Pericardium (tissue), 1 donor: ENCODE measurements around the genes LNPK and HNRNPA3.

DNA sequence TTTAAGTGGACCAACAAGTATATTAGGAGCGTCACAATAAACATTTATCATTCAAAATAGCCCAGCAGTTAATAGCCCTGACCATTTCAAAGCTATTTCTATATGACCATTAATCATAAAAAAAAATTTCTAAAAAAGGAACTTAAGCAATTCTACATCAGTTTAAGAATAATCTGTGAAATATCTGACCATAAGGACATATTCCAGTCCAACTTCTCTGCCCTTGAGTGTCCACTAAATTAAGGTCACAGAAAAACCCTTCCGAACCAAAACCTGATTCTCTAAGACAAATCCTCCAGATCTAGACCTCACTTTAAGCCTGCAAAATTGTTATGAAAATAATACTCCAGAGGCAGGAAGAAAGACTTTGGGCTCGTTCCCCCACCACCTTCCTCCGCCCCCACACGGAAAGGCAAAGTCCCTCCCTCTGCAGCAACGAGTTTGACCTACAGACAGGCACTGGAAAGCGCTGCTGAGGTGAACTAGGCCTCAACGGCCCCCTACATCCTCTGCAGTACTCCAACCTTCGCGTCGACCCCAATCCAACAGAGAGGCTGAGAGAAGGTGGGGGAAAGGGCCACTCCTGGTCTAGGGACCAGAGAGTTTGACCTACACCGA is 893 bp downstream of the ATP5MC3 start:
- RRBS: no CpG with 5 or more reads among the region's 12 CpGs

GRCh38 chr2:175991978-175992509 is 10.0 kb downstream of the LNPK start:
- RRBS: no CpG with 5 or more reads among the region's 1 CpG

DNA sequence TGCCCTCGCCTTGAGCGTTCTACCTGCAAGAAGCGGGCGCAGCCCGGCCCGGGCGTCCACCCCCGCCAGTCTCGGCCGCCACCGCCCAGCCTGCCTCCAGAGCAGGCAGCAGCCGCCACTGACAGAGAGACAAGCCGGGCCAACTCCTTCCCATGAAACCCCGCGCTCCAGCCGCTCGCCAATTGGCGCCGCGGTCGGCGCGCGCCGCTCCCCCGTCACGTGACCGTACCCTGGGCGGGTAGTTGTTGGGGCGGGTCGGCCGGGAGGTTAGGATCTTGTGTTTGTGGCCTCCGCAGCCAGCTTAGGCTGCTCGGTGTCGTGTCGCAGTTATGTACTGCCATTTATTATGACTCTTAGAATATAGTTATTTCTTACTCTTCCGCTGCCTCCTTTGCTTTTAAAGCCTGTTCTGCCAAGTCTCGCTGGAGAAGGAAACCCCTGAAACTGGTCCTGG is at the start of gene LNPK:
LNPK (minus strand) TSS at position 131 of the 454 bp plus-strand sequence.
- RRBS: 1% methylated on average over 8 of the region's 38 CpGs

GRCh38 chr2:176082199-176082766 is 1.5 kb downstream of the EVX2 start:
- RRBS: 11% methylated on average over 41 of the region's 53 CpGs

DNA sequence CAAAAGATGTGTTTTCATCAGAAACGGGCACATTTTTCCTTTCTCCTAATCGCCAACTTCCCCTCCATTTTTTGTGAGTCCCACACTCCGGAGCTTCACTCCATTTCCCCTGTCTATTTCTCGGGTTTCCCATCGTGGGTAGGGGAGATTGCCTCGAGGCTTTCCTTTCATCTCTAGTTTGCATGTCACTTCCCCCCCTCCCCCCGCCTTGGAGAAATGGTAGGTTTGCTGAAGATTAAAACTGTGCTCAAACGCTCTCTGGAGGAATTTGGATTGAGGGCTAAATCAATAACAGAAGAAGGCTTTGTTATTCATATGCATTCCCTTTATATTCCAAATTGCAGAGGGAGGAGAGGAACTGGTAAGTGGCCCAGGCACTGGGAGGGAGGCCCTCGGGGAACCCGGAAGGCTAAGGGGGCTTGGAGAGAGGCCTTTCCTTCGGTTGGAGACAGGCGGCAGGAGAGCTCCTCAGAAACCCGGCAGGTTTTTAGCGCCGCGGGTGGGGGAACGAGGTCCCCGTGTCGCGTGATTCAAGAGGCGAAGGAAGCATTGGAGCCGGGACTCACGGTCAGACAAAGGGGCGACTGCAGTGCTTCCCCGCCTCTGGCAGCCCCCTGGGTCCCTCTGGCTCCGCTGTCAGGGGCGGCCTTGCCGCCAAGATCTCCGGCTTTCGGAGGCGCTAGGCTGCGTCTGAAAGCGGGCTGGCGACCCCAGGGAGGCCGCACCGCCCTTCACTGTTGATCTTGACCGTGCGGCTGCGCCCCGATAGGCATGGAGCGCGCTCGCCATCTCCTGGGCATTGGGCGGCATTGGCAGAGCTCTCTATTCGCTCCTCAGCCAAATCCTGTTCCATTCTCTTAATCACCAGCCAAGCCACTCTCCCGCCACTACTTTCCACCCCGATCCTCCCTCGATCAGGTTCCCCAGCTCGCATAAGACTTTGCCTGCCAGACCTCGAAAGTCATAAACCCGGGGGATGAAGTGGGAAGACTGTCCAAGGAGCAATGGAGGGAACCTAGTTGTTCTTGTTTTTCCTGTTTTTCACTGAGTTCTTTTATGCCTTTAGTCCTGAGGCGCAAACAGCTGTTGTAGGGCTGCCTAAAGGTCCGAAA is 2.3 kb upstream of the HOXD12 start:
- RRBS: 4% methylated on average over 17 of the region's 53 CpGs

DNA sequence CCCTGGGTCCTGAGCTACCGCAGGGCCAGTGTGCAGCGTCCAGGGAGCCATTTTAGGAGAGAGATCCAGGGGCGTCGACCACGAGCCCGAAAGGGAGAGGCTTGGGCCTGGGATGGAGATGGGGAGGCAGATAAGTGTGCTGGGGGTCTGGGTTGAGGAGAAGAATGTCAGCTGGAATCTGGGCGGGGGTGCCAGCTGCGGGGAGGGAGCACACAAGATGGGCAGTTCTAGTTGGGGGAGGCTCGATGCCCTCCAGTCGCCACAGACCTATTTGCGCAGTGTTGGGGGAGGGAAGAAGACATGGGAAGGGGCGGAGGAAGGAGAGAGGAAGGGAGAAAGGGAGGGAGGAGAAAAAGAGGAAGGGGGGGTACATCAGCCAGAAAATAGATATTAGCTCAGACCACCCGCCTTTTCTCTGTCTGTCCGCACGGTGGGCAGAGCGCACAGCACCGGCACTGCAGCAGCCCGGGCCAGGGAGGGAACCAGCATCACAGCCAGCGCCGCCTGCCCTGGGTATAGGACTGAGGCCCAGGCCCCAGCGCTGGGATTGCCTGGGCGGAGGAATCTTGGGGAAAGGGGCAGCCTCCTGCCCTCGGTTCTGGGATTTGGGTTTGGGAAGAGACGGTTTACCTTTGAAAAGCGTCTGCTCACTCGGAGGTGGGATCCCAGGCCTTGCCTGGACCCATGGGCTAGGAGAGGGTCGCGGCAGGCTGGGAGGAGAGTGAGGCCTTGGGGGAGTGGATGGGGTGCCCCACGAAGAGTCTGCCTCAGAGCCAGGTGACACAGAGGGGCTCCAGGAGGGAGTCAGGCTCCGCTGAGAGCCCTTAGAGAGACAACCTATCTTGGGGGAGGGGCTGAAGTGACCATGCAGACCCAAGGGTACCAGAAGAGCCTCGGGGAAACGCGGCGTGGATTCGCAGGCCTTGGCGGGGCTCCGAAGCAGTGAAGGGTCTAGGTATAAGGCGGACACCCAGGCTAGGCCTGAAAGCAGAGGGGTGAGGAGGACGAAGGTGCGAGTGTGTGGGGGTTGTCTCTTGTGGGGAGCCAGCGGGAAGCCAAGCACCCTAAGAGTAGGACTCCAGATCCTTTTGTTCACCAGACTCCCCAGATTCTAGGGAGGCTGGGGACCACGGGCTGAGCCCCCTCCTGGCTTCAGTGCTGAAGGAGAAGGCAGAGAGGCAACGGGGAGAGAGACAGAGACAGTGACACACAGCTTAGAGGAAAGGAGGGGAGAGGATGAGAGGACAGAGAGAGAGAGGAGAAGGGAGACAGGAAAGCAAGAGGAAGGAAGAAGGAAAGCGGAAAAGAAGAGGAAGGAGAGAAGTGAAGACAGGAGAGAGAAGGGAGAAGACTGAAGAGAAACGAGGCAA is 1.5 kb upstream of the HOXD11 start:
- RRBS: no CpG with 5 or more reads among the region's 45 CpGs

DNA sequence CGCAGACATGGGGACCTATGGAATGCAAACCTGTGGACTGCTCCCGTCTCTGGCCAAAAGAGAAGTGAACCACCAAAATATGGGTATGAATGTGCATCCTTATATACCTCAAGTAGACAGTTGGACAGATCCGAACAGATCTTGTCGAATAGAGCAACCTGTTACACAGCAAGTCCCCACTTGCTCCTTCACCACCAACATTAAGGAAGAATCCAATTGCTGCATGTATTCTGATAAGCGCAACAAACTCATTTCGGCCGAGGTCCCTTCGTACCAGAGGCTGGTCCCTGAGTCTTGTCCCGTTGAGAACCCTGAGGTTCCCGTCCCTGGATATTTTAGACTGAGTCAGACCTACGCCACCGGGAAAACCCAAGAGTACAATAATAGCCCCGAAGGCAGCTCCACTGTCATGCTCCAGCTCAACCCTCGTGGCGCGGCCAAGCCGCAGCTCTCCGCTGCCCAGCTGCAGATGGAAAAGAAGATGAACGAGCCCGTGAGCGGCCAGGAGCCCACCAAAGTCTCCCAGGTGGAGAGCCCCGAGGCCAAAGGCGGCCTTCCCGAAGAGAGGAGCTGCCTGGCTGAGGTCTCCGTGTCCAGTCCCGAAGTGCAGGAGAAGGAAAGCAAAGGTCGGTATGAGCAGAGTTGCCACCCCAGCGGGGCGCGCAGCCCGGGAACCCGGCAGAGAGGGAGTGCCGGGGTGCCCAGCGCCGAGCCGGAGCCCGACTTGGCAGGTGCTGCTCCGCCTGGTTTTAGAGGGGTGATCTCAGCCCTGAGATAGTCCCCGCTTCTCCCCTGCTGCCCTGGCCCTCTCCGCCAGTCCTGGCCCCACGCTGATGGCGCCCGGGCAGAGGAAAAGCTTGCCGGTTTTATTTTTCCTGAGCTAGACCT is 619 bp downstream of the HOXD10 start:
- RRBS: no CpG with 5 or more reads among the region's 44 CpGs

DNA sequence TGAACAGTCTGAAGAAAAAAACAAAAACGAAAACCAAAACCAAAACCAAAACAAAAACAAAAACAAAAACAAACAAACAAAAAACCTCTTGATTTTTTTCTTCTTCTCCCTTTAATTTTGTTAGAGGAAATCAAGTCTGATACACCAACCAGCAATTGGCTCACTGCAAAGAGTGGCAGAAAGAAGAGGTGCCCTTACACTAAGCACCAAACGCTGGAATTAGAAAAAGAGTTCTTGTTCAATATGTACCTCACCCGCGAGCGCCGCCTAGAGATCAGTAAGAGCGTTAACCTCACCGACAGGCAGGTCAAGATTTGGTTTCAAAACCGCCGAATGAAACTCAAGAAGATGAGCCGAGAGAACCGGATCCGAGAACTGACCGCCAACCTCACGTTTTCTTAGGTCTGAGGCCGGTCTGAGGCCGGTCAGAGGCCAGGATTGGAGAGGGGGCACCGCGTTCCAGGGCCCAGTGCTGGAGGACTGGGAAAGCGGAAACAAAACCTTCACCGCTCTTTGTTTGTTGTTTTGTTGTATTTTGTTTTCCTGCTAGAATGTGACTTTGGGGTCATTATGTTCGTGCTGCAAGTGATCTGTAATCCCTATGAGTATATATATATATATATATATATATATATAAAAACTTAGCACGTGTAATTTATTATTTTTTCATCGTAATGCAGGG is 2.4 kb downstream of the HOXD10 start:
- RRBS: 10% methylated on average over 4 of the region's 24 CpGs

GRCh38 chr2:176120704-176121167 is 1.8 kb upstream of the HOXD9 start:
- RRBS: no CpG with 5 or more reads among the region's 6 CpGs

DNA sequence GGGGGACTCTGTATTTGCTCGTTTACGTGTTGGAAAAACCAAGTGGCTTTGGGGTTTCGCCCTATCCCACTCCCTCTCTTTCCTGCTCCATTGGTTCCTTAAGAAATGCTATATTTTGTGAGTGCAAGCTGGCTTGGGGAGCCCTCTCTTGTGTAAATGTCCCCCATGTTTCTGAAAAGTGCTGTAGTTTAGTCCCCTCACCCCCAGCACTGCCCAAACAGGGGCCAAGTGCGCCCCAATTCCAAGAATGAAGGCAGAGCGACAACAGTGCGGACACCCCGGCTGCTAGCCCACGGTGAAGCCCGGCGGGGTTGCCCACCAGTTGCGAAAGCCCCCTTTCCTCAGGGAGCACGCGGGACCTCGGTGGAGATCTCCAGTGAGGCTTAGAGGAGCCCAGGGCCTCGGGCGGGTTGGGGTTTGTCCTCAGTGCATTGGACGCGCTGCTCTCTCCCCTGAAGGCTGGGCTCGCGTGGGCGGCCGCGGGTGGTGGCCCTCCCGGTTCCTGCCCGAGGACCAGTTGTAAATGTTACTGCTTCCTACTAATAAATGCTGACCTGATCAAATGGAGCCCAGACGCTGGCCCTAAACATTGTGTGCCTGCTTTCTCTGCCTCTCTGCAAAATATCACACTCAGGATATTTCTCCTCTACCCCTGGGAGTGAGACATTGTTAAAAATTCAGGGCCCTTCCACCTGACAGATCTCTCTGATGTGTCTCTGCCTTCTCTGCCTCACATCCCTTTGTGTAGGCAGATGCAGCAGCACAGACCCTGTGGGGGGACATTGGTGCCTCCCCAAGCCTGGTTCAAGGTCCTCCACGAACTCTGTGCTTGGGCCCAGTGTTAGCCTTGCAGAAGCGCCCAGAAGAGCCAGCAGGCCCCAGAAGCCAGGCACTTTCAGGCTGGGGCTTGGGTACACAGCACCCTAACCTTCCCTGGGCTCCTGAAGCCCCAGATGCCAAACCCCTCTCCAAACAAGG is 2.1 kb downstream of the HOXD9 start:
- RRBS: no CpG with 5 or more reads among the region's 28 CpGs

DNA sequence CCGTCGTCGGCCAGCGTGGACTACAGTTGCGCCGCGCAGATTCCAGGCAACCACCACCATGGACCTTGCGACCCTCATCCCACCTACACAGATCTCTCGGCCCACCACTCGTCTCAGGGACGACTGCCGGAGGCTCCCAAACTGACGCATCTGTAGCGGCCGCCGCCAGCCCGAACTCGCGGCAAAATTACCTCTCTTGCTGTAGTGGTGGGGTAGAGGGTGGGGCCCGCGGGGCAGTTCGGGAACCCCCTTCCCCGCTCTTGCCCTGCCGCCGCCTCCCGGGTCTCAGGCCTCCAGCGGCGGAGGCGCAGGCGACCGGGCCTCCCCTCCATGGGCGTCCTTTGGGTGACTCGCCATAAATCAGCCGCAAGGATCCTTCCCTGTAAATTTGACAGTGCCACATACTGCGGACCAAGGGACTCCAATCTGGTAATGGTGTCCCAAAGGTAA is 15.0 kb downstream of the HOXD3 start:
- RRBS: 51% methylated on average over 6 of the region's 35 CpGs

GRCh38 chr2:176177576-176178564 is 10.6 kb upstream of the HOXD1 start:
- RRBS: 4% methylated on average over 2 of the region's 65 CpGs

DNA sequence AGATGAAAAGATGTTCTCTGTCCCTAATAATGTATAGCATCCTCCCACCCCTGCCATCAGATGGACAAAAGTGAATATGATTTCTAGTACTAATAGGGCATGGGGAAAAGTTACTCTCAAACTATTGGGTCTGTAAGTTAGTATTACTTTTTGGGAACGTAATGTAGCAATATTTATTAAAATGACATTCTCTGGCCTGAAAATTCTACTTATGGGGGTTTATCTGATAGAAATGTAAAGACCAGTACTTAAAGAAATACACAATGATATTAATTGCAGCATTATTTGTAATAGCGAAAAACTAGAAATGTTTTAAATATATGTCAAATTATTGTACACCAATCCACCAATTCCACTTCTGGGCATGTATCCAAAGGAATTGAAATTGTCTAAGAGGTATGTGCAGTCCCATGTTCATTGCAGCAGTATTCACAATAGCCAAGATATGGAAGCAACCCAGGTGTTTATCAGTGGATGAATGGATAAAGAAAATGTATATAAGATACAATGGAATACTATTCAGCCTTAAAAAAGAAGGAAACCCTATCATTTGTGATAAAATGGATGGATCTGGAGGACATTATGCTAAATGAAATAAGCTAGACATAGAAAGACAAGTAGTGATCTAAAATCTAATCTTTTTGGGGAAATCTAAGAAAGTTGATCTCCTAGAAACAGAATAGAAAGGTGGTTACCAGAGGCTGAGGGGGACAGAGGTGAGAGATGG is 2.5 kb downstream of the MTX2 start:
- RRBS: no CpG with 5 or more reads among the region's 2 CpGs

GRCh38 chr2:176653761-176654345 is 384.6 kb downstream of the MTX2 start:
- RRBS: no CpG with 5 or more reads among the region's 9 CpGs

DNA sequence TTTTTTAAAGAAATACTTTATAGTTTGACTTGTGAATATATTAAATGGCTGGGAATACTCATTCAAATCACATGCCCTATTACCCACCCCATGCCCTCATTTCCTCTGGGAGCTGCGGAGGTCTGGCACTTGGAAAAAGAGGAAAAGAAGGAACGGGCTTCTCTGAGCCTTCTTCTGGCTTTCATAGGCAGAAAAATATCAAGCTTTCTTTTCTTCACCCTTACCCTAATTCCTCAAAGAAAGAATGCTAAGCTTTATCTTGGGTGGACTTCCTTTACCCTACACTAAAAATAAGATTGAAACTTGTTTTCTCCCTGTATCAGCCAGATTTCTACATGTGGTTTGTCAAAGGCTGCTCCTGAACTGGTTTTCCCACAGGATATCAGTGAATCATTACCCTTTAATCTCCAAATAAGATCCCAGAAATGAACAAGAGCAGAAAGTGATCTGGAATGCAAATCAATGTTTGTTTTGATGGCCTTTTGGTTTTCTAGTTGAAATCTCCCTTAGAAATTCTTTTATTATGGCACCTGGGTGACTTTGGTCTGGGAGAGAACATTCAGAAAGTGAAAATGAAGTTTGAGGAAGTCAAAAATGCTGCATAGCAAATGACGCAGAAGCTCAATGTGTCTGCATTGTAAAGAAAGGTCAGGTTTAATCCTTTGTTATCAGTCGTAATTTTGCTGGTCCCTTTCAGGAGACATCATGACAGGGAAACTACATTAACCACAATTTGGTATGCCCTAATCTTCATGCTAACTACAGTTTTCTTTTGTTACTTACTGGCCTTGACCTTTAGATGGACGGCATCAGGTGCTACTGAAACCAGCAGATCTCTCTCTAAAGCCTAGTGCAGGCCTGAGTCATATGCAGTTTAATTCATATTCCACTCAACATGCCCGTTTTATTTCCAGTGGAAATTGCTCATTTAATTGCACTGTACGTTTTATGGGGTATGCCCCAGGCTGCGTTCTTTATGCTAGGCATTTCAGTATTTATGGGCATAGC is 46.6 kb upstream of the HNRNPA3 start:
- RRBS: no CpG with 5 or more reads among the region's 8 CpGs

DNA sequence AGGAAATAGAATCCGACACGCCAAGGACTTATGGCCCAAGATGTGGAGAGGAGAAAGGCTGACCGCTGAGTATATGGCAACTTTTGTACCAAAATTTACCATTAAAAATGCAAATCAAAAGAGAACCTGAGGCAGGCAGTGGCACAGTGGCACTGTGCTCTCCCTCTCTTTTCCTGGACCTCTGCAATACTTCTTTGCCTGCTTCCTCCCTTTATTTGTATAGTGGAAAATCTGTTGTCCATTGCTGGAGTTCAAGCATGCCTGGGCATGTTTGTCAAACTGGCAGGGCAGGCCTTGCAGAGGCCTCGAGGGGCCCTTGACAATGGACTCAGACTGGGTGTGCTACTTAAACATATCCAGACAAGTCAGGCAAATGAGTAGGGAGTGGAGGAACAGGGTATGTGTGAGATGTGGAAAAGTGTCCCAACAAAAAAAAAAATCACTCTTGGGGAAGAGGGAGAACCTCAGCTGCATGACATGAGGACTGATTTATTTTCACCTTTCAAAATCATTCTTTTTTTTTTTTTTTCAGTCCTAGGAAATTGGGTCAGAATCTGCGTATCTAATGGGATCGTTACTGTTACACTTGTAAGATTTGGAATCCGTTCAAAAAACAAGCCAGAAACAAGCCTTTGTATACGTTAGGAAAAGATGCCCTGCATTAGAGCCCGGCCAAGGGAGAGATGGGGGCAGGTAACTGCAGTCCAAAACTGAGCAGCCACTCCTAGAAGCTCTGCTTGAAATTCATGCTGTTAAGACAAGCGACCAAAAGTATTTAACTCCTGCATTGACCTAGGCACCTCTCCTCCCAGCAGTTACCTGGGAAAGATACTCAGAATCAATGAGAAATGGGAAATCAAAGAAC is 42.3 kb upstream of the HNRNPA3 start:
- RRBS: no CpG with 5 or more reads among the region's 10 CpGs

GRCh38 chr2:177212518-177213606 is at the start of gene HNRNPA3:
Gene HNRNPA3, plus strand, starts transcription at chr2:177212794.
- RRBS: 1% methylated on average over 34 of the region's 119 CpGs

- RRBS: no CpG with 5 or more reads among the region's 12 CpGs
Observed at GRCh38 chr2:177213607-177214066, 1.0 kb downstream of the HNRNPA3 start.

DNA sequence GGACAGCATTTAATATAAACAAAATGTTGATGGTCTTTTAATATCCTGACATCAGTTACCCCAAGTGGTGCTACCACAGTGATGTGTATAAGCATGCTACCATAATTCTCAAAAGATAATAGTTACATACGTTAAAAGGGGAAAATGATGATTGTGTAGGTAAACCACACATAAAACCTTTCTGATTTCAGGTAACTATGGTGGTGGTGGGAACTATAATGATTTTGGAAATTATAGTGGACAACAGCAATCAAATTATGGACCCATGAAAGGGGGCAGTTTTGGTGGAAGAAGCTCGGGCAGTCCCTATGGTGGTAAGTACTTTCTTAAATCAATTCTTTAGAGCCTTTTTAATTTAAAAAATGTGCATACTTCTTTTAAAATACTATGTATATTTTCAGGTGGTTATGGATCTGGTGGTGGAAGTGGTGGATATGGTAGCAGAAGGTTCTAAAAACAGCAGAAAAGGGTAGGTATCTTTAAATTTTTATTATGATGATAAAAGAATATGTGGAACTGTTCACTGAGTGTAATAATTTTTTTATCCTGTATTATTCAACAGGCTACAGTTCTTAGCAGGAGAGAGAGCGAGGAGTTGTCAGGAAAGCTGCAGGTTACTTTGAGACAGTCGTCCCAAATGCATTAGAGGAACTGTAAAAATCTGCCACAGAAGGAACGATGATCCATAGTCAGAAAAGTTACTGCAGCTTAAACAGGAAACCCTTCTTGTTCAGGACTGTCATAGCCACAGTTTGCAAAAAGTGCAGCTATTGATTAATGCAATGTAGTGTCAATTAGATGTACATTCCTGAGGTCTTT is 6.5 kb downstream of the HNRNPA3 start:
- RRBS: no CpG with 5 or more reads among the region's 5 CpGs

GRCh38 chr2:177271153-177271729 is 6.7 kb upstream of the NFE2L2 start:
- RRBS: no CpG with 5 or more reads among the region's 2 CpGs